AG04449 (cell line): ENCODE results near the gene GPAM.

DNA sequence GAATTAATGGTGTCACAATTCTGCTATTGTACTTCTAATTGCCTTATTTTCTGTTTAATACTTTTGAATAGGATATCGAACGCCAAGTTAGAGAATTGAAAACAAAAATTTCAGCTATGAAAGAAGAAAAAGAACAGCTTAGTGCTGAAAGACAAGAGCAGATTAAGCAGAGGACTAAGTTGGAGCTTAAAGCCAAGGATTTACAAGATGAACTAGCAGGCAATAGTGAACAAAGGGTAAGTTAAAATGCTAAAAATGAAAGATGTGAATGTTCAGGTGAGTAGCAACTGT is 15.8 kb downstream of the SMC3 start:
- RRBS: no CpG with 5 or more reads among the region's 2 CpGs

DNA sequence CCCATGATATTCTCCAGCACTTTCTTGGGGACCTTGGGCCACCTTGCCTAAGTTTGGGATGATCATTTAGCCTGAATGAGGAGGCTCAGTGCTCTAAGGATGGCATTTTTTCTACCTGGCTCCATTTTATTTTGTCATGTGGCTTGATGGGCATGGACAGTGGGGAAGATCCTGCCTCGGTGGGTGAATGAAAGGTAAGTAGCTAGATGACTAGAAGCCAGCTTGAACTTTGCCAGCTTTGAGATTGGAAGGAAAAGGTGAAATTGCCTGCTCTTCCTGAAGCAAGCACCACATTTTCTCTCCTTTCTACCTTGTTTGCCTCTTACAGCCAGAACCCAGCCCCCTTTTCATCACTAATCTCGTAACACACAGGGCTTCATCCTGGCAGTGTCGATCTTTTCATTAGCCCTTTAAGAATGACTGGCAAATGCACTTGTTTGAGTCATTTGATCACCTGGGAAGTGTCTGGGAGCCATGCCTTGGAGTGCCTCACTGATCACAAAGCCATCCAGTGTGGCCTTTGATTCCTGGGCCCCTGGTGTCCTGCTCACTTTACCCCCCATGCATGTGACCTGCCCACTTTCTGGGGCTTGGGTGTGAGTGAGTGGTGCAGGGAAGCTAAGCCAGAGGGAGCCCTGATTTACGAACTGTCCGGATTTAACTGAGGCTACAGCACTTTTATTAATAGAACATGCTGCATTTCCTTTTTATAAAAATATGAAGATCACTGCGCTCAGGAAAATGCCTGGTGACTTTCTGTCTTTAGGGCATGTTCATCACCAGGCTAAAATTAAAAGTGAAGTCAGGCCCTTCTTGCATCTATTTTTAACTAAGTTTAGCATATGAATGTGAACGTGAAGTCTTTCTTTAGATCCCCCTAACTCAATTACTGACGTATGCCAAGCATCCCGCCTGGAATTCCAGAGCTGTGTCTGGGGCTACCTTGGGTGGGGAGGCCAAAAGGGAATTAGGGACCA is 23.5 kb downstream of the RBM20 start:
- RRBS: no CpG with 5 or more reads among the region's 9 CpGs

- RRBS: no CpG with 5 or more reads among the region's 26 CpGs
Measured at GRCh38 chr10:110764184-110765209, 107.2 kb upstream of the PDCD4 start.

- RRBS: no CpG with 5 or more reads among the region's 9 CpGs
Measured at GRCh38 chr10:110793243-110793948, 78.3 kb upstream of the PDCD4 start.

DNA sequence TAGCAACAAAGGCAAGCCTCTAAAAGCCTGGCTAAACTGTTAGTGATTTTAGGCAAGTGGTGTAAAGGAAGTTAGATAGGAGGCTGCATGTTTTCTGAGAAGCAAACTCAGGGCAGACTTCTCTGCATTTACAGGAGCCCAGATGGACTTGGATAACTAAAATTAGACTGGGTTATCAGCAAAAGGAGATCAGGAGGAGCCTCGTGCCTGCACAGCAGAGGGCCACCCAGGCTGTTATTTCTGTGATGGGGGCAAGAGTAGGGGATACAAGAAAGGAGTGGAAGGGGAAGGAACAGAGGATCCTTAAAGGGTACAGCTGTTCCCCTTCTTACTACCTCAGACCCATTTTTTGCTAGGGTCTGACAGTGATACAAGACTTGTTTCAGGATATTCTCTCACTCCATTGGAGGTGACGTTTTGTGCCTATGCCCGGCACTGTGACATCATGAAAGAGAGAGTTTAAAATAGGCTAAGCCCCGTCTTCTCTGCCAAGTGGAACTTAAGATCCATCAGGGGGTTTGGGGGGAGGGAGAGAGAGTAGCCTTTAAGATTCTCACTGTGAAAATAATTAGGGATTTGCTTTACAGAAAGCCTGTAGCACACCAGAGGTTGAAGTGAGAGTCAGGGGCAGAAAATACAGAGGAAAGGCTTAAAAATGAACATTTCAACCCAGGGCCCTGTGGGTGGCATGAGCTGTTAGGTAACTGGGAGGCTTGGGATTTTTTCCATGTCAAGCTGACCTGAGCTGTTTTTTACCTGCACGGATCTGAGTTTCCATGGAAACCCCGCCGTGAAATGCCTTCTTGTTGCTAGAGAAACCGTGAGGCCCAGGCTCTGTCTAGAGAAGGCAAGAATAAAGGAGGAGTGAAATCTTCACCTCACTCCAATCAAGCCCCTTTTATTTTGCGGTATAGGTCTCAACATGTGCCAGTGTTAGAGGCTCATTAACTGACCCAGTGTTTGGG is 49.4 kb upstream of the PDCD4 start:
- RRBS: no CpG with 5 or more reads among the region's 9 CpGs

DNA sequence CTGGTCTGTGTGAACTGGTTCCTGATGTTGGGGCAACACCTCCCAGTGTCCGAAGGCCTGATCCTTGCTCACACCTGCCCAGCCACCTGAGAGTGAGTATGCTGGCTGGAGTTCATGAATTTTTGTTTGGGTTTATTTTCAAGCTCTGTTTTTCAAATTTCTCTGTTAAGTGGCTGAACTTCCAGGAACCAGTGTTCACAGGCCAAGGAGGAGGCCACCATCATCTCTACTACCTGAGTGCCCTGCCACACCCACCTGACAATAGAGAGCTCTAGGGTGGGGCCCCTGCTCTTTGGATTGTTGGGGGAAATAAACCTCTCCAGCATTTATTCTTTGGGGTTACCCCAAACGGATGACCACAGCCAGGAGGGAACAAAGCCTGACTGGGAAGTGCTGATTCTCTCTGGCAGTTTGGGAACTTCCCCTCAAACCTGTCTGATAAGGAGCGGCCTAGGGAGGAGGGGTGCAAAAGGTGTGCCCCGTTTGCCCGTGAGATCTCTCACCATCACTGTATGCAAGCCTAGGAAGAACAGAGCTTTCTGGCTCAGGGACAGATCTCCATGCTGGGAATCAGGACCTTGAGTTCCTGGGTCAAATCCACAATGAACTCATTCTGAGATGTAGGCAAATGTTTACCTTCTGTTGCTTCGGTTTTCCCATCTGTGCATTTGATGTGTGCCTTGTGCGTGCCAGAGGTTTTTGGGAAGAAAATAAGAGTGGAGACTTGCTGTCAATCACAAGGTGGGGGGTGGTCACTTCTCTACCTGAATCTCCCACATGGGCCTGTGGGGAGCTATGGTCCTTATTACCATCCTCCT is 27.8 kb upstream of the PDCD4 start:
- RRBS: no CpG with 5 or more reads among the region's 7 CpGs

DNA sequence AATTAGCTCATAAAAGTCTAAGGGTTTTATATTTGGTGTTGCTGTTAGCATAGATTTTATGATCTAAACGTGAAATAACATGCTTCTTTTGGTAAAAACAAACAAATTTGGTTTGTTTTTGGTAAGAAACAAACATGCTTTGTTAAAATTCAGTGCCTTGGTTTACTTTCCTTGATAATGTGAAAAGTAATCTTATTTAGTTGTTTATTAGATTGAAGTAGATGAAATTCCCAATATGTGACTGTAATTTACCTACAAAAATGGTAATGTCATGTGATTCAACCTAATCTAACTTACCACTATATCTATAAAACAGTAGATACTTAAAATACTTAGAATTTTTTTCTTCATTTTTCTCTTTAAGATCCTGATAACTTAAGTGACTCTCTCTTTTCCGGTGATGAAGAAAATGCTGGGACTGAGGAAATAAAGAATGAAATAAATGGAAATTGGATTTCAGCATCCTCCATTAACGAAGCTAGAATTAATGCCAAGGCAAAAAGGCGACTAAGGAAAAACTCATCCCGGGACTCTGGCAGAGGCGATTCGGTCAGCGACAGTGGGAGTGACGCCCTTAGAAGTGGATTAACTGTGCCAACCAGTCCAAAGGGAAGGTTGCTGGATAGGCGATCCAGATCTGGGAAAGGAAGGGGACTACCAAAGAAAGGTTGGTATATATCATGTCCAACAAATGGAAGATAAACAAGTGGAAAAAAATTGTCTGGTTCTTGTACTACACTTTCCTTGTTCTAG is 9.3 kb downstream of the PDCD4 start:
- RRBS: no CpG with 5 or more reads among the region's 10 CpGs

DNA sequence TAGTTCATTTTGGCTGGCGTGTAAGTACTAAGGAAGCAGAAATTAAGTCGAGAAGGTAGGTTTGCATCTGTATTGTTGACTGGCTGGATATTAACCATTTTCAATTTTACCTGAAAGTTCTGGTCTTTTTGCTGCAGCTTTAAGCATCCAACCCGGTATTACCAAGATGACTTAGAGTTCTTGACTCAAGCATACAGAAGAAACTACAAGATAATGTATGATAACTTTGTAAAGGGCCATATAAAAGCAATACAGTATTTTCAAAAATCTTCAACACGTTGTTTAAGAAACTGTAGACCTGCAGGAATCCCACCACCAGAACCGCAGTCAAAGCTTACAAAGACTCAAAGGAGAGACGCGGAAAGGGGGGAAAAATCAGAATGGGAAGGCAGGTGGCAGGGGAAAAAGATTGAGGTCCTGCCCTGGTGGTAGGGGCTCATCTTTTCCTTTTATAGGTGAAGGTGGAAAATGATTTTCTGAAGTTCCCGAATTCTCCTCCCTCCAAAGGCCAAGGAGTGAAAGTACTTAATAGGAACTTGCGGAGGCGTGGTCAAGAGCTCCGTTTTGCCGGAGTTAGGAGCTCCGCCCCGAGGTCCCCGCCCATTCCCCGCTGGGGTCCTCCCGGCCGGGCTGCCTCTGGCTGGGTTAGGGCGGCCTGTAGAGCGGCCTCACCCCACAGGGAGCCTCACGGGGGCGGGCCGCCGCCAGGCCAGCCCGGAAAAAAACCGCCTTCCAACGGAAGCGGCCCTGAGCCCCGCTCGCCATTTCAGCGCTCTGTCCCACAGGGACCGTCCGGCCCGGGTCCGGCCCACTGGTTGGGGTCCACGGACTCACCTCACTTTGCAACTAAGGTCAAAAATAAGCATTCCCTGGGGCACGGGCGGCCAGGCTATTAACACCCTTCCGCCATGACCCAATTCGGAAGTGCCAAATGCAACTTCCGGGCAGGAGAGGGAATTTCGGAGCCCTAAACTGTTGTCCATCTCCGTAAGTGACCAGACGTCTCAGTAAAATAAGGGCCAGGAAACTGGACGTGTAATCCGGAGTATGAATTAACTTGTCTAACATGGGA is 633 bp downstream of the BBIP1 start:
- RRBS: 2% methylated on average over 24 of the region's 46 CpGs

DNA sequence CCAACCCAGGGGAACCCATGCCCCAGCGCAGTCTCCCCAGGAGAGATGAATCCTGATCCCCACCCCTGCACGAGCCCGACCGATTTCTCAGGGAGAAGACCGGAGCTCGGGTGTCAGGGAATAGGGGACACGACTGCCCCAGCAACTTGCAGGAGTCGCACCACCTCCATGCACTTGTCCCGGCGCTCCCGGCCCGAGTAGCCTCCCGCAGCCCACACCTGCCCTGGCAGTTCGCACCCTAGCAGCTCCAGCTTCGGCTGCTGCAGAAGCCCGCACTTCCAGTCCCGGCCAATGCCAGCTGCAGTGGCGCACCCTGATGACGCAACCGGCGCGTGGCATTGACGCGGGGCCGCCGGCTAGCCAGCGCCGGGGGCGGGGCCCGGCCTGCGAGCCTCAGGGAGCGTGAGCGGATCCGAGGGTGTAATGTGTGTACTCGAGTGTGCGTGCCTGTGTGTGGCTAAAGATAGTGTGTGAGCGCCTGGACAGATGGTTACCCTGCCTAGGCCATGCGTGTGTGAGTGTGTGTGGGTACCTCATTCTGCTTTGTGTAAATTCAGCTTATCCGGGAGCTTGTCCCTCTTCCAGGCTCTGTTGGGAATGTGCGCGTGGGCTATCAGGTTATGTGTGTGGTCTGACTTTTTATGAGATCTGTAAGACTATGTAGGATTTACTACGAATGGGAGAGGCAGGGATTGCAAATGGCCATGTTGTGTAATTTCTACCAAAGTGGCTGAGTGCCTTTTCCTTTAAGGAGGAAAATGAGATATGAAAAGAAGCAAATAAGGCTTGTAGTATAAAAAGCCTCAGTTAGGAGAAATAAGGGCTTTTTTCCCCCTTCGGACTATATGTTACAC is at the start of gene GPAM:
Gene GPAM, minus strand, starts transcription at position 310 of the 854 bp plus-strand sequence.
- RRBS: under 1% methylated on average over 14 of the region's 43 CpGs

DNA sequence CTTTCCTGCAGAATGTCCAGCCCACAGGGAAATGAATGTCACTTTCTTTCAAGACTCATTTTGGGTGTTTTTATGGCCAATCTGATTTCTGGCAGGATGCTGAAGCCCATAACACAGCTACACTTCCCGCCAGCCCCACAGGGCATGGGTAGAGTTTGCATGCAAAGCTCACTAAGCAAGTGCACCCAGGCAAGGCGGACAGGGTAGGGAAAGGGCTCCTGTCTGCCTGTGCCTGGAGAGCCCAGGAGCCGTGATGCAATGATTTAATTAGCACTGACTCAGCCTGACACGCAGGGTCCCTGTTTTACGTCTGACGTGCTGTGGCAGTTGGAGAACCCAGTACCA is 26.2 kb upstream of the GPAM start:
- RRBS: no CpG with 5 or more reads among the region's 6 CpGs

DNA sequence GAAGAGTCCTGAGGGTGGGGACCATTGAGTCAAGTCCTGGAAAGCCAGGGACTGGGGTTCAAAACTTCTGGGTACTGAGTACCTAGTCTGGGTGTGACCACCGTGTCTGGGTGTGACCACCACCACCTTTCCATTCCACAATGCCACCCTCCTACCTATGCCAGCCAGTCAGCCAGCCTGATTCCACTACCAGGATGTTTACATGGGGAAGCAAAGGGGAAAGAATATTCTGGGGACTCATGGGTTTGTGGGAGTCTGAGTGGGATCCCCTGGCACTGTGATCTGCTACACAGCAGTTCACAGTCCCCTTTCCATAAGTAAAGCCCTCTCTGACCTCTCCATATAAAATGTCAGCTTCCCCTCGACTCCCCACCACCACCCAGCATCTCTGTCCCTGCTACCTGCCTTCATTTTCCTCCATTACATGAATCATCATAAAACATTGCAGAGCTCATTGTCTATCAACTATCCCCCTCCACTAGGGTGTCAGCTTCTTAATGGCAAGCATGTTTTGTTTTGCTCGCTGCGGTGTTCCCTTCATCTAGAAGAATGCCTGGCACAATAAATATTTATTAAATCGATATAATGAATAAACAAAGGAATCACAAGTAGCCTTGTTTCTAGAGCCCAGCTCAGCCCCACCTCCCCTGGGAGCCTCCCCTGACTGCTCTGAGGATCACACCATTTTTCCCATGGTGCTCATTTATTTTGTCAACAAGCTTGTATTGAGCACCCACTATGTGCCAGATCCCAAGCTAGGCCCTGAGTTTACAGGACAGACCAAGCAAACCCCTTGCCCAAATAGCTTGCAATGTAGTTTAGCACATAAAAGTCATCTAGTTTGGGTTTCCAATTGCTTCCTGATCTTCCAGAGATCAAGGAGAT is 42.0 kb upstream of the GPAM start:
- RRBS: no CpG with 5 or more reads among the region's 5 CpGs

GRCh38 chr10:112364914-112365563 is 8.9 kb upstream of the ACSL5 start:
- RRBS: no CpG with 5 or more reads among the region's 8 CpGs

DNA sequence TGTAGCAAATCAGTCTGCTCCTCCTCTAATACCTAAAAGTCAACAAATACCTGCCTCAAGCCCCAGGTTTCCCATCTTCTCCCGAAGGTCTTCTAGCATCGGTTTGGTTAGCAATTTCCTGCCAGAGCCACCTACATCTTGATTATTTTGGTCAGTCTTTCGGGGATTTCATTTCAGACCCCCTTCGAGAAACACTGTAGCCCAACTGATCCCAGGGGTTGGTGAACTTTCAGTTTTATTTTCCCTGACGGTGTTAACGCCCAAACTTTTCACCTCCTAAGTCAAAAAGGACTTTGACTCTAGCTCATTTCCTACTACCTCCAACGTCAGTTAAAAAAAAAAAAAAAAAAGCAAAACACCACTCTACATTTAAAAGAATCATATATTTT is 999 bp upstream of the TCF7L2 start:
- RRBS: no CpG with 5 or more reads among the region's 7 CpGs

DNA sequence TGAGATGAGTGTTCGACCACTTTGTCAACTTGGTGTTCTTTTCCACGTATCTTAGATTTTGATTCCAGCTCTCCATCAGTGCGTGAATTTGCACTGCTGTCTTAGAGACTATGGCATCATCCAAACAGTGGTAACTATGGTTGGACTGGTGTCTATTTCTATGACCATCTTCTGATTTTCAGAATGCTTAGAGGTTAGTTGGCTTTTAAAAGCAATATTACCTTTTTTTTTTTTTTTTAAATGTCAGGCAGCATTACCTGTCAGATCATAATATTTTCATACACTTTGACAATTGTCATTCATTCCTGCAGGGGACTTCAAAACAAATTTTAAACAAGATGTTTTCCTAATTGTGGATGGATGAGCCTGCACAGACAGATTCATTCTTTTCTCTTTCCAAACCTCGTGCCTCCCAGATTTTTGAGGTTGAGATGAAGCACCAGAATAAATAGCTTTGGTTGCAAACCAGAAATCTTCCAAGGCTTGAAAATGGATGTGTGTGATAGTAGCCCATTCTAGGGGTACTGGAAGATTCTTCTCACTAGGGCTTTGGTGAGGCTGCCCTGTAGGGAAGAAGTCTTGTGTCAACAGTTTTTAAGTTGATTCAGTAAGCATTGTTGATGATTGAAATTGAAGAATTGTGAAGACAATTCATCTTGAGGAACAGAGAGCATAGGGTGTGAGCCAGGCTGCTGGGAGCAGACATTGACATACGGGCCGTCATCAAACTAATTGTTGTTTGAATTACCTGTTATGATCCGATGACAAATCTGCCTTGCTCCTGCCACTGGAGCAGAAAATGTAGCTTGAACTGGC is 26.9 kb downstream of the TCF7L2 start:
- RRBS: no CpG with 5 or more reads among the region's 7 CpGs

DNA sequence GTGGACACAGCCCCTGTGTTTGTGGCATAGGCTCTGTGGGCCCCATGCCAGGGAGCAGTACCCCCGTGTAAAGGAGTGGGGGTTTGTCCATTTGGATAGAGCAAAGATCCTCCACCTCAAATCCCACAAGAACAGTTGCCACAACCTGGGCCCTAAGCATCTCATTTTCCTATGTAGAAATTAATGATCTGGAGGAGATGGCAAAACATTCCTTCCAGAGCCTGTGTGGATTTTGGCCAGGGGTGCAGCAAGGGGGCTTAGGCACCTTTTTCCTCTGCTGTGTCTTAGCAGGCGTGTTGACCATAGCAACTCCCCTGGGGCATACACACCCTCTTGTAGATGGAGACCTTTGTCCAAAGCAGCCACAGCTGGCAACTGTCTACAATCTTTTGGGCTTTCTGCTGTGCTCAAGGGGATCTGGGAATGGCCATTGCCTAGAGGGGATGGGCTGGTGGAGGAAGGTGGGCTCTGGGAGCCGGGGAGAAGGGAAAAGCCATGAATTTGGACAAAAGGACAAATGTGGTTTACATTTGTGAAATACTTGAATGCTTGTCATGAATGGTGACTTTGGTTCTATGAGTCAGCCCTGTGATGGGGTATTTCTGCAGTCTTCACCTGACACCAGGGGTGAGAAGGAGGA is 92.1 kb downstream of the TCF7L2 start:
- RRBS: no CpG with 5 or more reads among the region's 3 CpGs

- RRBS: no CpG with 5 or more reads among the region's 6 CpGs
Measured at GRCh38 chr10:113056722-113057137, 106.7 kb downstream of the TCF7L2 start.

- RRBS: no CpG with 5 or more reads among the region's 15 CpGs
Measured at GRCh38 chr10:113151510-113152143, 201.6 kb downstream of the TCF7L2 start.

- RRBS: no CpG with 5 or more reads among the region's 15 CpGs
Measured at GRCh38 chr10:113563227-113563781, 10.5 kb downstream of the HABP2 start.

GRCh38 chr10:113583810-113584589 is 31.1 kb downstream of the HABP2 start:
- RRBS: no CpG with 5 or more reads among the region's 6 CpGs